Zone of skin (tissue), 1 donor: ENCODE data around the genes TBC1D7 and GFOD1.

- RRBS: no CpG with 5 or more reads among the region's 11 CpGs
These were observed 131.5 kb upstream of the PHACTR1 start for GRCh38 chr6:12584977-12585471.

- RRBS: no CpG with 5 or more reads among the region's 15 CpGs
These were observed 25.9 kb downstream of the TBC1D7 start for GRCh38 chr6:13302175-13303152.

- RRBS: 1% methylated on average over 36 of the region's 66 CpGs
These were observed at the start of gene TBC1D7 for GRCh38 chr6:13328023-13329082. TSS of gene TBC1D7 (minus strand) at chr6:13328537.

GRCh38 chr6:13432733-13433178, 54.6 kb downstream of the GFOD1 start:
- RRBS: no CpG with 5 or more reads among the region's 1 CpG

DNA sequence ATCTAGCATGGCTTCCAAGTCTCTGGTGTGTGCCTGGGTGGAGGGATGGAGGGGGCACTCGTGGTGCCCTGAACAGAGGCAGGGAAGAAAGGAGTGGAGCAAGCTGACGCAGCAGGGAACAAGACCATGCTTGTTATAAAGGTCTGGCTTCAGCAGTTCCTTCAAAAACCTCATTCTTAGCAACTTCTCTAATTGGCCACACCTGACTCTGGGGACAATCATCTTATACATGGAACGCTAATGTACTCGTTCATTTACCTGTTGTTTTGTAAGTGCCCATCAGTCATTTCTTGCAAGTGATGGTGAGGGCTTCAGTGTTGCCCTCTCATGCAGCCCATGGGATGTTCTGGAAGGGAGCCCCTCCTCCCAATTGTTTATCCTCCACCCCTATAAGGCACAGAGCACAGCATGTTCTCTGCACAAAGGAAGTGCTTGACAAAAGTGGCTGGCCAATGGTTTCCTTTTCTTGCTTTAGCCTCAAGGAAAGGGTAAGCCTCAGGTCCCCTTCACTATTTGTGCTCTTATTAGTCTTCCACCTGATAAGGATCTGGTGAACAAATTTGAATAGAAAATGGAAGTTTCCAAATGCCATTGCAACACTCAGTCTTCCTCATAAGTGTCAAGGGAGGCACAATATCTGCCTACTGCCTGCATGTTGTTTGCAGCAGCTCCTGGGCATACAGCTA, 39.2 kb downstream of the GFOD1 start:
- RRBS: no CpG with 5 or more reads among the region's 4 CpGs

- RRBS: no CpG with 5 or more reads among the region's 9 CpGs
These were observed 31.8 kb downstream of the GFOD1 start for GRCh38 chr6:13455378-13456140.

- RRBS: no CpG with 5 or more reads among the region's 12 CpGs
These were observed 17.1 kb downstream of the GFOD1 start for GRCh38 chr6:13470043-13470941.

DNA sequence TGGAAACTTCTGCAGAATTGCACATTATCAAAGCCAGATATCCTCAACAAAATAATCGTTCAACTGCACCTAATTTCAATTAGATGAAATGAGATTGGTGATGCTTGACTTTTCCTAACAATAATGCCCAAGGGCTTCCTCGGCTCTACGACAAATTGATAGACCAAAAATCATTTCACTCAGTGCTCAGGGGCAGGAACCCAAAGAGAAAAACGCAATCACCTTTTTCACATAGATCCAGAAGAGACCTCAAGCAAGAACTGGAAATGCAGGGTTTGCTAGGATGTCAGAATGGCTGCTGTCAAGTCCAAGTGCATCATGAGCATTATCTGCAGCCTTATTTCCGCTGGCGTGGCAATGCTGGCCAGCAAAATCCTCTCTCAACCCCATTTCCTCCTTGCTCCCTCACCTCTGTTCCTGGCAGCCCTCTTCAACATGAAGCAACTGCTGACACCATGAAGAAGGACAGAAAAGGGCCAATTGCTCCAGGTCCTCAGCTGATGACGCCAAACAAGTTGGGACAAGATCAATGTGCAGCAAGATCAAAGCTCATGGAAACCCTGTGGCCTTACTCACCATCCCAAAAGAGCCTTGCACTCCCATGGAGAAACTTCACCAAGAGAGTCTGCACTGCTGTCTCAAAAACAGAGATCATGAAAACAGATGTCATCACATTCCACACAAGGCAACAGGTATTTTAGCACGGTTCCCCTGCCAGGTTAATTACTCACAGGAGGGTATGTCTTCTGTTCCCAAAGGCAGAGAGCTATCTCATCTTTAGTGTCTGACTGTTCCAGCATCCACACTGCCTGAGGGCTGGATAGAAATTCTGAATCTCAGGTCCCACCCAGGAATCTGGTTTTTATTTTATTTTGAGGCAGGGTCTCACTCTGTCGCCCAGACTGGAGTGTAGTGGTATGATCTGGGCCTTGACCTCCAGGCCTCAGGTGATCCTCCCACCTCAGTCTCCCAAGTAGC, 7.5 kb downstream of the GFOD1 start:
- RRBS: no CpG with 5 or more reads among the region's 9 CpGs

- RRBS: no CpG with 5 or more reads among the region's 5 CpGs
These were observed 2.2 kb downstream of the GFOD1 start for GRCh38 chr6:13485260-13485486.

- RRBS: 2% methylated on average over 56 of the region's 106 CpGs
These were observed at the start of gene GFOD1 for GRCh38 chr6:13487197-13488109. TSS of gene GFOD1 (minus strand) at chr6:13487600.

GRCh38 chr6:13574856-13575442, 548 bp downstream of the SIRT5 start:
- RRBS: under 1% methylated on average over 7 of the region's 29 CpGs

DNA sequence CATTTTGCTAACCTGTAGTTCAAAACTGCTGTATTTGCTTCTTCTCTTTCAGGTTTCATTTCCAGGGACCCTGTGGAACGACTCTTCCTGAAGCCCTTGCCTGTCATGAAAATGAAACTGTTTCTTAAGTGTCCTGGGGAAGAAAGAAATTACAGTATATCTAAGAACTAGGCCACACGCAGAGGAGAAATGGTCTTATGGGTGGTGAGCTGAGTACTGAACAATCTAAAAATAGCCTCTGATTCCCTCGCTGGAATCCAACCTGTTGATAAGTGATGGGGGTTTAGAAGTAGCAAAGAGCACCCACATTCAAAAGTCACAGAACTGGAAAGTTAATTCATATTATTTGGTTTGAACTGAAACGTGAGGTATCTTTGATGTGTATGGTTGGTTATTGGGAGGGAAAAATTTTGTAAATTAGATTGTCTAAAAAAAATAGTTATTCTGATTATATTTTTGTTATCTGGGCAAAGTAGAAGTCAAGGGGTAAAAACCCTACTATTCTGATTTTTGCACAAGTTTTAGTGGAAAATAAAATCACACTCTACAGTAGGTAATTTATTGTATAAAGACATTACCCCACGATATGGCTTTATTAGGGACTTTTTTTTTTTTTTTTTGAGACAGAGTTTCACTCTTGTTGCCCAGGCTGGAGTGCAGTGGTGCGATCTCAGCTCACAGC, 3.3 kb upstream of the NOL7 start:
- RRBS: no CpG with 5 or more reads among the region's 6 CpGs

- RRBS: no CpG with 5 or more reads among the region's 9 CpGs
These were observed 6.7 kb downstream of the NOL7 start for GRCh38 chr6:13621602-13622555.

GRCh38 chr6:13681765-13681964, 30.0 kb downstream of the RANBP9 start:
- RRBS: no CpG with 5 or more reads among the region's 3 CpGs

DNA sequence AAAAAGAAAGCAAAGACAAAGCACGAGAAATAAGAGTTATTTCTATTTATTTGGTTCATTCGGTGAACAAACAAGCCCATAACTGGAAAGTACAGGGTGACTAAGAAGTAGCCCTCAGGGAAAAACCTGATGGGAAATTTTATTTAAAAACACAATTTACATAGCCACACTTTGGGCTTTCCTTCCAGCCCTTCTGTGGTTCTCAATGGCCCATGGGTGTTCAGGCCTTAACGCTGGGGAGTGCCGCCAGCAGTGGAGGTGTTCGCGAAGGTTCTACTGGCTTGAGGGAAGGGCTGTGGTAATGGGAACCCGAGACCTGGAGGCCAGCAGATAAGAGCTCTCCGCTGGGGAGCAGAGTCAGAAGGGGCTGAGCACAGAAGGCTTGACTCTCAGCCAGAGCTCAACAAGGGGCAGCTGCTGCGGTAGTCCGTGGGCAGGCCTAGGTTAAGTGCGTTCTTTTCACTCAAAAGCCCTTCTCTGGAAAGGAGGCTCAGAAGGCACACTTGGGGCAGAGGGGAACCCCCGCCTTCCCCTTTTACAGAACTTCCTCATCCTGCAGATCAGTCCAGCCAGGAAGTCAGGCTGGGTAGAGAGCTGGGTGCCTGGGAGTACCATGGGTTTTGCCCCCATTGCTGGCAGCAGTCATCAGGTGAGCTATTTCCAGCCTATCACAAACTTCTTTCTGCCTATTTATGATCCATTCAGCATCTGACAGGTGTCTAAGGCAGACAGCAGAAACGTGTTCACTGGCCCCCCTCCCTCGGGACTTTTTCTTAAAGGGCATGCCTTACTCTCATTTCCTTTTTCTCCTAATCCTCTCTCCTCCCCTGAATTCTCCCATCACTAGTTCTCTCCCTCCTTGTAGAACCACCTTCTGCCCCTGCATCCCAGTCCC, 8.7 kb upstream of the CD83 start:
- RRBS: no CpG with 5 or more reads among the region's 14 CpGs

GRCh38 chr6:14210832-14211521, 93.4 kb downstream of the CD83 start:
- RRBS: under 1% methylated on average over 45 of the region's 95 CpGs

DNA sequence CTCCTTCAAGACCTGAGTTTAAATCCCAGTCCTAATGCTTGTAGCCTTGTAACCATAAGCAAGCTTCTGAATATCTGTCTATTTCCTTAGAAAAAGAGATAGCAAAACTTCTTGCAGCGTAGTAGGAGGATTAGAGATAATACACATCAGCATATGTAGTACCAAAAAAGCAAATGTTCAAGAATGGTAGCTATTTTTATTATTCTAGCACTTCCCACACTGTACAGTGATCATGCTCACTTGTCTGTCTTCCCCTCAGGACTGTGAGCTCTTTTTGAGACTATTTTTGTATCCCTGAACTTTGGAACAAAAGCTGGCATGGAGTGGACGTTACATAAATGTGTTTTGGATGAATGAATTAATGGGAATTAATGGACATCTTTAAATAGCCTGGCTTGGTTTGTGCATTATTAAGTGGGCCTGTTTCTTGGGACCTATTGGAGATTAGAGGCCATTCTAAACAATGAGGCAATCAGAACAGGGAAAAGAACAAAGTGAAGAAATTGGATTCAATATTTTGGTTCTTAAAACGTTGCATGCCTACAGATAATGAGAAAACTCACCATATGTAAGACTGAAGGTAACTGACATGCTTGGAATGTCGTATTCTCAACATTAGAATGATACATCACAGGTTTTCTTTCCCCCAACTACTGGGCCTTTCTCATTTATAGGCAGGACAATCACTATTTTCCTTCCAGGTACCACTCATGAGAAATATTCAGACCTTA, 243.8 kb downstream of the CD83 start:
- RRBS: no CpG with 5 or more reads among the region's 4 CpGs

DNA sequence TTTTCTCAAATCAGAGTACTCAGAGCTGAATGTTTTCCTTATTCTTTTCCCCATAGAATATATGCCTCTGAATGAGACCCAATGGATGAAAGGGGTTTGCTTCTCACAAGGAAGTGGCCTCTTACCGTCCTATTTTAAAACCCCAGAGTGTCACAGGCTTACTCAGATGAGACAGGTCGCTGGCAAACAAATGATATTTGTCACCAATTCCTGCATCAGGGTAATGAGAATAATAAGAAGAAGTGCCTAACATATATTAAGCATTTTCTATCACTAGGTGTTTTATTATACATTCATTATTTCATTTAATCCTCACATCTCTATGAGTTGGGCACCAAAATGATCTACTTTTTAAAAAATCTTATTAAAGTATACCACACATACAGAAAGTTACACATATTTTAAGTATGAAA, 538.7 kb downstream of the CD83 start:
- RRBS: no CpG with 5 or more reads among the region's 2 CpGs

- RRBS: no CpG with 5 or more reads among the region's 8 CpGs
These were observed 543.5 kb downstream of the CD83 start for GRCh38 chr6:14660911-14661685.

DNA sequence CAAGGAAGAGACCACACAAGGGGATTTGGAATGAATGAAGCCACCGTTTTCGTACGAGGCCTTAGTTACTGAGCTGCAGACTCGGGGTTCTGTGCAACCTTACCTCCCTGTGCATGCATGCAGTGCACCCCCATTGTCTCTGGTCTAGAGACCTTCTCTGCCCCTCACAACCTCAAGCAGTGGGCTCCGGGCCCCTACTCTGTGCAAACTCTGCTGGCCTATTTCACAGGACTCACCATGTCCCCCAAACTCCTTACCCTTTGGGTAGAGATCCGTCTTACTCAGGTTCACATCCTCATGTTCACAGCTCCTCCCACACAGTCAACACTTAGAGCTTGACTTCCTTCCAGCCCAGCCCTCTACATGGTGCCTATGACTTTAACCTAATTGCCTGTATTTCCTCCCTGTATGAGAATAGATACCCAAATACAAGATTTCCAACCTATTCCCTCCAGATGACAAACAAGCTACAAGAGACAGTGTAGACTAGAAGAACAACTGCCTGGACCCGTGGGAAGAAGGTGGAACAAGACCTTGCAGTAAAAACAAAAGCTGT, 528.6 kb upstream of the JARID2 start:
- RRBS: no CpG with 5 or more reads among the region's 7 CpGs